Tongue (tissue), 2 donors: ENCODE measurements around a stretch of chr2.

DNA sequence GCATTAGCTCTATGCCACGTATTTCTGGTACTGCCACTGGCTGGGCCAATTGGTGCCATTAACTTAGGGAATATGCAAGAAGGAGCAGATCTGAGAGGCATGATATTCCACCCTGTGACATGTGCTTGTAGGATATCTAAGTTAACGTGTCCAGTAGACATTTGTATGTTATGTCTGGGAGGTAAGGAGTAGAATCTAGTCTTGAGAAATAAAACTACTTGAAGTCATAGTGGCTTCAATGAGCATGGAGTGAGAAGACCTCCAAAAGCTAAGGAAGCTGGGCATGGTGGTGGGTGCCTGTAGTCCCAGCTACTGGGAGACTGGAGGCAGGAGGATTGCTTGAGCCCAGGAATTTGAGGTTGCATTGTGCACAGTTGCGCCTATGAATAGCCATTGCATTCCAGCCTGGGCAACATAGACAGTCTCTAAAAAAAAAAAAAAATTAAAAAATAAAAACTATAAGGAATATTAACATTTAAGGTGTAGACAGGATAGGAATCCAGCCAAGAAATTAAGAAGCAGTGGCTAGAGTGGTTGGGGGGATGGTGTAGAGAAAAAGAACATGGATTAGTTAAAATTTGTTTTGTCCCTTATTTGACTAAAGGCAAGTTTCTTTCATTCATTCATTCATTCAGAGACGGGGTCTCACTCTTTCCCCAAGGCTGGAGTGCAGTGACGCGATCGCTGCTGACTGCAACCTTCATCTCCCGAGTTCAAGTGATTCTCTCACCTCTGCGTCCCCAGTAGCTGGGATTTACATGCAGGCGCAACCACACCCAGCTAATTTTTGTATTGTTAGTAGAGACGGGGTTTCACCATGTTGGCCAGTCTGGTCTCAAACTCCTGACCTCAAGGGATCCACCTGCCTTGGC is 23.4 kb downstream of the RAB10 start:
- RAMPAGE, long total RNA, result no peak

DNA sequence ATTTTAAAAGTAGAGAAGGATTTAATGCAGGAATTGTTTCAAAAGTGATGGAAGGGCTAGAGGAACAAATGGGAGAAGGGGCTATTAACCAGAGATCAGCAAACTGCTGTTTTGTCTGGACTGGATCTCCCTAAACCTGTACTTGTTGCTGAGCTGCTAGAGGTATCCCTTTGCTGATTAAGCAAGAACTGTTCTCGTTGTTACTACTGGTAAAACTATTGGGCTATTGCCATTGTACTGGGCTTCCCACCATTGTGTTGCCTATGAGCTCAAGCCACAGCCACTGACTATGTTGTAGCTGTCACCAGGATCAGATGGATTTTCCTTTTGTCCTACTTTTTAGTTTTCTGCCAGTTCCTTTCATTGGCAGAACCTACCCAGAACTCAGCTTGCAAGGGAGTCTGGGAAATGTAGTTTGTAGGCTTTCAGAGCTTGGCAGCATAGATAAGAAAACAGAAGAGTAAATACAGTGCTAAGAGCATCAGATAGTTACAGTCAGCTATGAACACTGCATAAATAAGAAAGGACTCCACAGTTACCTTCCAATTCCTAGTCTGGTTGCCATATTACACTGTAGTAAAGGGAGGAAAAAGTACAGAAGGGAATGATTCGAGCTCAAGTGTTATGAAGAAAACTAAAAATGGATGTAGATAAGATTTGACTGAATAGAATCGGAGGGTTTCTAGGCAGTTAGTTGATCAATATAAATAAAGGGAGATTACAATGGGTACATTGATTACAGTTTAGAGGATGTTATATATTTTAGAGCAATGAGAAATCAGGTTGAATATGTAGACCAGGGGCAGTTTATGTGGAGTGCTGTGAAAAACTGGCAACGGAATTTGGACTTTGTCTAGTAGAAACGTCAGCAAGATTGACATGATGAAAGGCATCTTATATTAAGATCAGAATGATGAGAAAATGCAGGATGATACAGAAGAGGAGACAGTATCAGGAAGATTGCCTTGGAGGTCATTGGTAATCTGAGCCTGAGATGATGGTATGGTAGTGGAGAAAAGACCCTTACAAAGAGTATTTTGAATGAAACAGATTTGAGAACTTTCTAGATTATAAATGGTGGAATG is 39.6 kb downstream of the RAB10 start:
- RAMPAGE, long total RNA, result no peak

DNA sequence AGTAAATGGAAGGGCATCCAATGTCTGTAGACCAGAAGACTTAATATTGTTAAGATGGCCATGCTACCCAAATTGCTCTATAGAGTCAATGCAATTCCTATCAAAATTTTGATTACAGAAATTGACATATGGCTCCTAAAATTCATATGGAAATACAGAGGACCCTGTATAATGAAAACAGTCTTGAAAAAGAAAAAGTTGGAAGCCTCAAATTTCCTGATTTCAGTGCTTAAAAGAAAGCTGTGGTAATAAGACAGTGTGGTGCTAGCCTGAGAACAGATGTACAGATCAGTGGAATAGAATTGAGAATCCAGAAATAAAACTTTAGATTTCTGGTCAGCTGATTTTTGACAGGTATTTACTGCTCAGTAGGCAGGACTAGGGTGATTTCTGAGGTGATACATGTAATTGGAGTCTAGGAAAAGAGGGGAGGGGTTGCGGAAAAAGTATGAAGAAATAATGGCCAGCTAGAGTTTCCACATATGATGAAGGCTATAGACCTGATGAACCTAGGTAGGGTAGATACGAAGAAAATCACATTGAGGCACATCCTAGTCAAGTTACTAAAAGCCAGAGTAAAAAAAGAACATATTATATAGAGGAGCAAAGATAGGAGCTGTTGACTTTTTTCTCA is 44.4 kb downstream of the RAB10 start:
- RAMPAGE, long total RNA, result no peak

GRCh38 chr2:26111549-26112011 is 61.3 kb upstream of the GAREM2 start:
- RAMPAGE, long total RNA, result no peak

- RAMPAGE, long total RNA, result no peak
These were observed 45.9 kb upstream of the GAREM2 start for GRCh38 chr2:26127020-26127272.

DNA sequence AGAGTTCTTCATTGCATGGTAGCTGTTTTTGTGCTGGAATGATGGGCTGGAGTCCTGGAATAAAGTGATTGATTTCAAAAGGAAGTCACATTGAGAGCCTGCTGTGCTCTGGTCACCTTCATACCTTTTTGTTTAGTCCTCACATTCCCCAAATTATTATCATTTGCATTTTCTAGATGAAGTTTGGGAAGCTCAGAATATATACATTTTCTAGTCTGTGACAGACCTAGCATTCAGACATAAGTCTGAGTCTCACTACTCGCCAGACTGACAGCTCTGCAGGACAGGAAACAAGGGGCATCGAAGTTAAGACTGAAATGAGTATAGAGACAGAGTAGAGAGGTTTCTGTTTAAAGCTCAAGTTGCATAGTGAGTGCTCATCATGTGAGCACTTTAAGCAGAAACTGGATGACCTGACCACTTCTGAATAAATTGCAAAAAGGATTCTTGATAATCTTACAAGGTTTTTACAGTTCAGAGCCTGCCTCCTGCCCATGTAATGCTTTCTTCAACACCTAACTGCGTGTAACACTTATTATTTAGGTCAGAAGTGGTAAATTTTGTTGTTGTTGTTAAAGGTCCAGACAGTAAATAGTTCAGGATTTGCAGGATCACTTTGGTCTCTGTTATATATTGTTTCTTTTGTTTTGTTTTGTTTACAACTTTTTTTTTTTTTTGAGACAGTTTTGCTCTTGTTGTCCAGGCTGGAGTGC is 1.1 kb downstream of the HADHB start:
- RAMPAGE, long total RNA, result no peak

- RAMPAGE, long total RNA, result no peak
These were observed 47.0 kb upstream of the SELENOI start for GRCh38 chr2:26298835-26299365.

- RAMPAGE, long total RNA, result no peak
These were observed 40.8 kb upstream of the SELENOI start for GRCh38 chr2:26304977-26305616.

- RAMPAGE, long total RNA, result no peak
These were observed 1.2 kb upstream of the SELENOI start for GRCh38 chr2:26344612-26345255.

- RAMPAGE, long total RNA, result no peak
These were observed 10.1 kb upstream of the ADGRF3 start for GRCh38 chr2:26356619-26357195.

DNA sequence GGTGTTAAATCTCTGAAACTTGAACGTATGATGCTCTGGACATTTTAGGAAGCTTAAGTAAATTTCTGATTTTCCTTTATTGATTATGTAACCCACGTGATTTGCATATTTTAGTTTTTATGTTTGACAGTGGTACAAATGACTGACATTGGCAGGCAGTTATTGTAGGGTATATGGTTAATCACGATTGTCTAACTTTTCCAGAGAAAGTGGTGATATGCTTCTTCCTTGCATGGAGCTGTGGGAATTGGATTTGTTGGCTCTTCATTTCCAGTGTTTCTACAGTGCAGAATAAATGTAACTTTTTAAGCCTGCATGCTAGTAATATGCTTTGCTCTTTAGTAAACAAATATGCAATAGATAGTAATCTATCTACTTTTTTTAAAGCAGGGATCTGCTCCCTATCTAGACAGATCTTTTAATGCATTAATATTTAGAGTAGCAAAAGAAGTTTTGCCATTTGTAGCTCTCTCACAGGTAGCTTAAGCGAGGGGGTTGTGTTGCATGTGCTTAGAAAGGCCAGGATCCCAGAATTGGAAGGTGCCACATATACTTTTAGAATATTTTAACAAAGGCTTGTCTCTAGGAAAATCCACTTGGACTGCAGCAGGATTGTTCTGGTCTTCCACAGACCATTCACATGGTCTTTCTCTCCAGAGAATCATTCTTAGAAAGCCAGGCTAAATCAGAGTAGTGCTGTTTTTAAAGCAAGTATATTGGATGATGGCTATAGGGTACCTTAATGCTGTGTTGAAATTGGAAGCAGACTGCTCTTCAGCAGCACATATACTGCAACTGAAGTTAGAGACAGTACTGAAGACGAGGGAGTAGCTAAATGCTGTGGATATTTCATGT is 8.5 kb upstream of the DRC1 start:
- RAMPAGE, long total RNA, result no peak

DNA sequence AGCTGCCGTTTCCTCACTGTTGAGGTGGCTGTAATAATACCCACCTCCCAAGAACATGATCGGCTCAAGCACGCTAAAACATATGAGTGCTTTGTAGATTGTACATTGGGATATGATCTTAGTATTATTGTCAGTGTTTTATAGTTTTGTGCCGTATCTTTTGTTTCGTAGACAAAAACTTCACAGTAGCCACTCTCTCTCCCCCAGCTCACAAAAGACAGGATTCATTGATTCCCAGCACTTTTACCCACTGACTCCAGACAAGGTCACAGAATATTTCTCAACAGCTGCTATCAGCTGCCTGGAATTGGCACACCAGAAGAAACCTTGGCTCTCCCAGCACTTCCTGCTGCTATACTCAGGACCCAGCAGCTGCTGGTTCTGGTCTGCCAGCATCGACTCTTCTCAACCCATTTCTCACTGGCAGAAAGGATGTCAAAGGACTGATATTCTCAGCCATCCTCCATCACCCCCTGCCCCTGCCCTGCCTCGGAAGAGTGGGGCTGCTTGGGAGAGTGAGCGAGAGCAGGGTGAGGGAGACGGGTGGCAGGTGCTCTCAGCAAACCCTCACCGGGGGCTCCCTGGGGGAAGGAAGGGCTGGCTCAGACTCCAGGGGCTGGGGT is 74.6 kb downstream of the OTOF start:
- RAMPAGE, long total RNA, result no peak

DNA sequence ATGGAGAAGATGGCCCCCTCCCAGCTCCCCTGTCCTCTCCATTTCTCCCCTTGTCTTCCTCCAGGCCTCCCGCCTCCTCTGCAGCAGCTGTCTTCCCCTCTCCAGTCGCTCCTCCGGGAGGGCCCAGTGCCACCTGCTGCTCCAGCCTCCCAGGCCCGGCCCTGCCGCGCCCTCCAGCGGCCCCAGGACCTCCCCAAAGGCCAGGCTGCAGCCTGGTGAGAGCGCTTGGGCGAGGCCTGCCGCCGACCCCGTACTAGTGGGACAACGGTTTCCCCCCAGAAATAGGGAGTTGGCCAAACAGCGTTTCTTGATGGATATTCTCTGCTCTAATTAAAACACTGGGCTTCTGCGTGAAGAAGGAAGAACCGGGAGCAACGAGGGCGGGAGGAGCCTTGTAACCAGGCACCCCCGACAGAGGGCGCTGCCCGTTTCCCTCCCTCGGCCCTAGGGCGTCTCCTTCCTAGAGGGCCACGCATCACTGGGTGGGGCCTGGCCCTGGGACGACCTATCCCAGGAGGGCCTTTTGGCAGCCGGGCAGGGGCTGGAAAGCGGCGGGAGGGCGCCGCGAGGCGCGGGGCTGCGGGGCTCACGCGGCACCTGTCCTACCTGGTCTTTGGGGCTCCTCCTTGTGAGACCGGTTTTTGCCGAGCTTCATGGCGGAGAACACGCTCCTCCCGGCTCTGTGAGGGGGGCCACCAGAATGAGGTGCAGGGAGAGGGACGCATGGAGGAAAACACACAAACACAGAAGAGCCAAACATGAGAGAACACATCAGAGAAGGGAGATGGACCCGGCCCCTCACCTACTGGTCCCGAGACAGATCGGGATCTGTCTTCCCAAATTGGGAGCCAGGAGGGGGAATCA is 55.2 kb downstream of the OTOF start:
- RAMPAGE, long total RNA, result no peak

DNA sequence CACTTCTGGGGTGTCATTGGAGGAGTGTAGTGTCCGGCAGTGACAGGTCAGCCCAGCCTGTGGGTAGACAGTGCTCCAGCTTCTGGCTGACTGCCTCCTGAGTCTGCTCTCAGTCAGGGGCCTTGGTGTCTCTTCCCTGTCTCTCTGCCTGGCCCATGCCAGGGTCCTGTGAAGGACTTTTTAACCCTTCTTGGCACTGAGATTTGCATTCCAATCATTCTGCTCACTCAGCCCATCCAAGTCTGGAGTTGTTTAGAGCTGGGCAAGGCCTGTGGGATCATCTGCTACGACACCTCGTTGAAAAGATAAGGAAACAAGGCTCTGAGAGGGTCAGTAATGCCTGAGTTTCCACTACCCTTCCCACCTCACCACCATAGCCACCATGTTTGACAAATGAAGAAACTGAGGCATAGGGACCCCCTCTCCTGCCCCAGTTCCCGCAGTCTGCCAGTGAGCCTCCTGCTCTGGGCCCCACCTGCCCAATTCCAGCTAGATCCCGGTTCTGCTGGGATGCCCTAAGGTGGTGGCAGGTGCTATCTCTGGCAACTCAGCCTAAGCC is 1.2 kb upstream of the KCNK3 start:
- RAMPAGE, long total RNA, result no peak

DNA sequence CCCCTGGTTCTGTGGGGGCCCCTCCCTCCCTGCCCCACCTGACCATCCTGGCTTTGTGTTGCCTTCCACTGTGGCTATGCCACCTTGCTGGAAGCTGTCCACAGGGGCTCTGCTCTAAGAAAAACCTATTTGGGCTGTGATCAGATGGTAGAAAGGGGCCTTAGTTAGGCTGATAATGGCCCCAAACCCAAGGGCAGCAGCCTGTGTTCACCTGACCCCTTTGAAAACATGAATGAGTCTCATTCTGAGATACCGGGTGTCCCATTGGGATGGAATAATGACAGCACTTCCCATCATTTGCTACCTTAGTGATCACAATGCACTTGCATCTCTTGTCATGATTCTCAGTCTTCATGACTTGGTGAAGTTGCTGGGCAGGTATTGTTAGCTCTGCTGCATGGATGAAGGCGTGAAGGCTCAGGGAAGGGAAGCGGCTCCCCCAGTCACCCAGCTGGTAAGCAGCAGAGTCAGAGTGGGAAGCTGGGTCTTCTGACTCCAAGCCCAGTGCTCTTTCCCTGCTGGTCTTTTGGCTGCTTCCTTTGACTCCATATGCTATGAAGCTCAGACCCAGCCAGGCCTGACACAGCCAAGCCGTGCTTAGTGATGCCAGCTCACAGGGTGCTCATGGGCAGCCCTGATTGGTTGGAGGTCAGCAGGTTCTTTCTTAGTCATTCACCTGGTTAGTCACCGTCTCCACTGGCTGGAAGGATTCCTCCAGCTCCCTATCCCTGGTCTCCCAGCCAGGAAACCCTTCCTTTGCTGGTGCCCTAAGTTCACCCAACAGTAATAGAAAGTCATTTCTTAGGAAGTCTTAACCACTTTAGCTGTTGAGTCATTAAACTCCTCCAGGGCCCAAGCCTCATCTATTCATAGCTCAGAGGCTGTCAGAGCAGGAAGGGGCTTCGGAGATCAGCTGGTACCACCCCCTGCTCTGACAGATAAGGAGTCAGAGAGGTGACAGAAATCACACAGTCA is 3.6 kb downstream of the KCNK3 start:
- RAMPAGE, long total RNA, result no peak

- RAMPAGE, long total RNA, result no peak
These were observed 1.1 kb upstream of the SLC35F6 start for GRCh38 chr2:26763045-26763387.

- RAMPAGE, long total RNA, result no peak
These were observed 14.6 kb upstream of the TMEM214 start for GRCh38 chr2:27018124-27018551.

- RAMPAGE, long total RNA, result no peak
These were observed 9.0 kb downstream of the TMEM214 start for GRCh38 chr2:27041411-27042559.

DNA sequence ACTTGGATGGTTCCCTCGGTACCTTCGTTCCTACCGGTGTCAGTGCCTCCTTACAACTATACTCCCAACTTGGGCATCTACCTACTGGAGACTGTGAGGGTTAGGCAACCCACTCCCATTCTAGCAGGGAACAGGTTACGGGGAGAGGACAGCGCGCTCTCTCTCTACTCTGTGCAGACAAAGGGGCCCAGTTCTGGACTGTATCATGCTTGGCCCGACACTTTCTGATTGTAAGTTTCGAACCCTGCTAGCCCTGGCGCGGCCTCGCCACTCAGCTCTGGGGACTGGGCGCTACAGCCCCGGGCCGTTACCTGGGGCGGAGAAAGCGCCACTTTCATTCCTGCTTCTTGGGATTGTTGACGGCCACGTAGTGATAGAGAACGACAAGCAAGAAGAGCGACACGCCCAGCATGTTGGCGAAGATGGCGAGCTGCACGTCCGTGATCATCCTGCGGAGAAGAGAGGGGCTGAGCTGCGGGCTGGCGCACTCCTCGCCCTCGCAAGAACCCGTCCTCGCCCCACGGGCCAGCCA is 373 bp downstream of the OST4 start:
- RAMPAGE, long total RNA, result no peak

- RAMPAGE, long total RNA, result no peak
These were observed 1.1 kb upstream of the KHK start for GRCh38 chr2:27085262-27086088.